ENCODE measurements around a stretch of chr15.

GRCh38 chr15:36915242-36915417, 185.2 kb downstream of the MEIS2 start:
- PRO-cap, 2 experiments: no peak in any of the 2 experiments

DNA sequence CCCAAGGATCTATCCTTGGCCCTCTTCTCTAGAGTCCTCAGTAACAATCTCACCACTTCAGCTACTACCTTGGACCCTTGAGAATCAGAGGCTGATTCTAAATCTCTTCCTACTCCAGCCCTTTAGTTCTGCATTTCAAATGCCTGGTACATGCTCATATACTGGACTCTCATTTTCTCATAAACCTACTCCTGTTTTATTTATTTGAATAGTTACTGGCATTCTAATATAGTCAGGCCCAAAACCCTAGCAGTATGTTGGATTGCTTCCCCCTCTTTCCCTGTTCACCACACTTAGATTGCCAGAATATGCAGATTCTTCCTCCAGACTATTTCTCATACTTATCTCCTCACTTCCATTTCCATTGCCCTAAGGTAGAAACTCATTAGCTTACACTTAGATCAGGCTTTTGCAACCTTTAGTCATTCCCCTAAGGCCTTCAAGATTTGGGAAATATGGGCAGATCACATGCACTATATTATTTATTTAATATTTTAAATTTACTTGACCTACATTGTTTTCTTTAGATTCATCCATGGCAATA, 99.0 kb downstream of the MEIS2 start:
- PRO-cap, 2 experiments: no peak in any of the 2 experiments

DNA sequence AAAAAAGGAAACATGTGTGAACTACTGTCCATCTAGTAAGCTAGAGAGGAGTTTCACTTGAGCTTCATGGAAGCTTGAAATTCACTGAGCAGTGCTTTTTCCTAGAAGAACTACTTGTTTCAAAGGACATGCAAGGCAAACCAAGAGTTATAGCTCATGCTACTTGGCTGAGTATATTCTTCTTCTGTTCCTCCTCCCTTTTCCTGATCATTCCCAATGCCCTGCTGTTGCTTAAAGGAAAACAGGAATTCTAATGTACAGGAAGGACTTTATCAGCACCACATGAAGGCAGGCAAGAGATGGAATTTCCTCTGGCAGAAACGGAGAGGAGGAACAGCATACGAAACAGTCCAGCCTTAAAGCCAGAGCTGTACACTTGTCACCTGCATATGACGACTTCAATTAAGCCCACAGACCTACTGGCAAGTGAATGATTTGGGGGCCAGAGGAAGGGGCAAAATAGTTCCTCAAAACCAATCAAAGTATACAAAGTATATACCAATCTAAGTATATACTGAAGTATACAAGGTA, 15.7 kb downstream of the MEIS2 start:
- PRO-cap, 2 experiments: no peak in any of the 2 experiments

DNA sequence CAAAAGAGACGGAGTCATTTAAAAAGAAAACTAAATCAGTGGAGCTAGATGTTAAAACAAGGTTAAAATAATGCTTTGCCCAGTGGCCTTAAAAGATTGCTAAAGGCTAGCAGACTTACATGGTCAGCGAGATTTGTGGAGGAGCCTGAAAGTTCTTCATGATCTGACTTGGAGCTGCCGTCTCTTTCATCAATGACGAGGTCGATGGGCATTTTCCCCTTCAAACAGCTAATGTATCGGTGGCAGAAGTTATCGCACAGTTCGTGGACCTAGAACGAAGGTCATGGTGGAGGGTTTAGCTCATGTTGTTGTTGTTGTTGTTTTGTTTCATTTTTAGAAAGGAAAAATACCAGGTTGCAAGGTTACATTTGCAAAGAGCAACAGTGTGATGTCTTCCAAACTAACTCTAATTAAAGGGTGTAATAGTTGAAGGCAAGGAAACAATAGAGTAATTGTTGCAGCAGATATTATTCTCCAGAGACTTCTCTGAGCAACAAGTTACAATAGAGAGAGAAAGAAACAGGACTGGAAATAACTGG, 6.8 kb downstream of the MEIS2 start:
- PRO-cap, 2 experiments: no peak in any of the 2 experiments

DNA sequence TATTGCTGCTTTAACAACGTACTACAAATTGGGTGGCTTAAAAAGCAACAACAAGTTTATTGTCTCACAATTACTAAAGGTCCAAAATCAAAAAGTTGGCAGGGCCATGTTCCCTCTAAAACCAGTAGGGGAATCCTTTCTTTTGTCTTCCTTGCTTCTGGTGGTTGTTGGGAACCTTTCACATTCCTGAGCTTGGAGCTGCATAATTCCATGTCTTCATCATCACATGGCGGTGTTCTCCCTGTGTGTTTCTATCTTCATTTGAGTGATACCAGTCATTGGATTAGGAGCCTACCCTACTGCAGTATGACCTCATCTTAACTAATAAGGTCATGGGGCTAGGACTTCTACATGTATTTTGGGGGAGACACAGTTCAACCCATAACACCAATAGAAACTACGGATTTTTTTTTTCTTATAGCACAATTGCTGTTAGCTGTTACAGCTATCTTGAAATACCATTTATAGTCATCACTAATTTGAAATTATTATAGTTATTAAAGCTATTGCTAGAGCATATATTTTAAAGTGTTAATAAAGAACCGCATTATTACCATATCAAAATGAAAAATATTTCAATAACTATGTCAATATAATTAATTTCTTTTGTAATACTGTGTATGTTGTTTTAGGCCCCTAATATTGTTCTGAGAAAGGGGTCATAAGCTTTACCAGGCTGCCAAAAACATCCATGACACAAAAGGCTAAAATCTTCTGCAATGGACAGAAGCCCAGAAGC, 7.6 kb downstream of the SPRED1 start:
- PRO-cap, 2 experiments: no peak in any of the 2 experiments

DNA sequence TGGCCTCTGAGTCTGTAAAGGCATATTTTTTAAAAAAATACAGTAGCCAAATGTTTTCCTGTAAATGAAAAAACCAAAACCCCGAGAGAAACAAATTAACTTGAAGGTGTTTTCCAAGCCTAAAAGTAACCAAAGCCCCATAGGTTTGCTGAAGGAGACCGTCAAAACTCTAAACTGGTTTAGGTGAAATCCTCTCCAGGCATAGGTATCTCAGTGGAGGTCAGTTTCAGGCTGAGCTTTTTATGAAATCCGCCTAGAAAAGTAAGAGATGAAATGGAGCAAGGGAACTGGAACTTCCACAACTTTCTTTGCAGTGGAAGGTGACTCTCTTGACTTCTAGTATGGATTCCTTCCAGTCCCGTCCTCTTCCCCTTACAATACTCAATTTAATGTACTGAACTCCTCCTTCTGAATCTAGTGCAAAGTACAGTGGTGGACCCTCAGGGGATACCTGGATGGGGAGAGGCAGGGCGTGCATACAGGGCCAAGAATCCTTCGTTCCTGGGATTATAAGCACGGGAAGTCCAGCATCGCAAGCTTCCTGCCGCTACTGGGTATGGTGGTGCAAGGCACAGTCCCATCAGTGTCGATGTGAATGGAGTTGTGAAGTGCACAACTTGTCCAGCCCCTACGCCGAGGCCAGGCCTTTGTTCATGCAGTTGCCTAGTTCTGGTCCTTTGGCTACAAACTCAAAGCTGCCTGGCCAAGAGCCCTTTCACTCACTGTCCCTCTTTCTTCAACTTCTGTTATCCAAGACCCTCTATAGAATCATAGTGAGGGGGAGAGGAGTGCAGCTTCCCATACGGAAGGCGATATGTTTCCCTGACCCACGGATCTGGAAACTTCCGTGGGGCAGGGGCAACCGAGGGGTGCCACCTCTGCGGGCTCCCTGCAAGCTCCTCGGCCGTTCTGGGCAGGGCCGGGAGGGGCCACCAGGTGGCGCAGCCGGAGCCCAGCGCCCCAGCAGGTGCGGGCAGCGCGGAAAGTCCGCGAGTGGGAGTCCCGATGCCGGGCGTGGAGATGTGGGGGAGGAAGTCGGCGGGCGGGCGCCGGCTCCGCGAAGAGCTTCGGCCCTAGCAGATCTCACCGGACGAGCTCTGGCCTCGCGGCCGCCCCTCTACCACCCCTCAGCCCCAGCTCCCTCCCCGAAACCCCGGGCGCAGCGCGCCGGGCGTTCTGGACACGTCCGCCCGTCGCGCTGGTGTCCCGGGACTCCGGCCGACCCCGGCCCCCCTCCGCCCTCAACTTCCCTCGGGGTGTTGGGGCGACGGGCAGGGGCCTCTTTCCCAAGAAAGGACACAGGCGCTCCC, 900 bp downstream of the RASGRP1 start:
- PRO-cap, 2 experiments: peak in 1 of 2 experiments; most common plus-strand start position 983 of the sequence (in 1); most common minus-strand start position 911 of the sequence (in 1)

- PRO-cap, 2 experiments: no peak in any of the 2 experiments
These were observed 87.2 kb upstream of the RASGRP1 start for GRCh38 chr15:38651737-38652232.

DNA sequence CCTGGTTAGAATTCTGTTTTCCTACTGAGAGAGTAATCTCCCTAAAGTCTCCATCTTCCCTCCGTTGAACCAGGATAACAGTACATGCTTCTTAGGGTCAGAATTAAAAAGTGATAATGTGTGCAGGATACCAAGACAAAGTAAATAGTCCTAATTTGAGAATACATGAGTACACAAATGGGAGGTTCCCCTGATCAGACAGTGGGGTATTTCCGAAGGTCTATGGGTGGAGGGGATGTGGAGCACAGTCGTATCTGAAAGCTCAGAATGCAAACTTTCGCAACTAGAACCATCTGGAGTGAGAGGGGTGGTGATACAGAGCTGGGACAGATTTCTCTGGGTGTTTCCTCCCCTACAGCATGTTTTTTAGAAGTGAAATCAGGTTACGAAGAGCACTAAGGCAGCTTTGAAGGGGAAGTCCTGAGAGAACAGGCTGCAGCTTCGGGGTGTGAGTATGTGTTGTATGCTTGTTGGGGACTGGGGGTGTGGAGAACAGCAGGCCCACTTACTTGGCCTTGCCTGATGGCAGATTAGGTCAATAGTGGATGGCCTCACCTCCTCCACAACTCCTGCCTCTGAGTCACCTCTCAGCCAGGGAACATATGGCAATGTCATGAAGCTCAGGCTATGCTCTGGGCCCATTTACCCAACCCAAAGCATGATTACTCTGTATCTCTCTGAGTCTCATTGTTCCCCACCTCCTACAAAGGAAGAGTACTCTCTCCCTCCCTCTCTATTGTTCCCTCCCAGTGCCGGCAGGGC, 107.1 kb upstream of the RASGRP1 start:
- PRO-cap, 2 experiments: no peak in any of the 2 experiments

DNA sequence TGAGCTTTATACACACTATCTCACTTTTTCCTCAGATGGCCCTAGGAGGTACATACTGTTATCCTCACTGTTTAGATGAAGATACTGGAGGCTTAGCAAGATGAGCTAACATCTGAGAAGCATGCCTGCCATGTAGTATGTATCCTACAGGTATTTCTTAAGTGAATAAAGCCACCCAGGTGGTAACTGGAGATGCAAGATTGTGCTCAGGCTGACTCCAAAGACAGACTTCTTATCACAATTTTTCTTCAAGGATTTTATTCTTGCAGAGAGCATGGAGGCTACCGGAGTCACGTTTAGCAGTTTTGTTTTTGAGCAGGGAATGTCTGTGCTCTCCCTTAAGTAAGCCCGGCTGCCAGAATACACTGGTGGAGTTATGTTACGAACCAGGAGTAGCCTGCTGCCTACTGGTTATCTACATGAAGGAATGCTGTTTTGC, 300.0 kb upstream of the RASGRP1 start:
- PRO-cap, 2 experiments: no peak in any of the 2 experiments

DNA sequence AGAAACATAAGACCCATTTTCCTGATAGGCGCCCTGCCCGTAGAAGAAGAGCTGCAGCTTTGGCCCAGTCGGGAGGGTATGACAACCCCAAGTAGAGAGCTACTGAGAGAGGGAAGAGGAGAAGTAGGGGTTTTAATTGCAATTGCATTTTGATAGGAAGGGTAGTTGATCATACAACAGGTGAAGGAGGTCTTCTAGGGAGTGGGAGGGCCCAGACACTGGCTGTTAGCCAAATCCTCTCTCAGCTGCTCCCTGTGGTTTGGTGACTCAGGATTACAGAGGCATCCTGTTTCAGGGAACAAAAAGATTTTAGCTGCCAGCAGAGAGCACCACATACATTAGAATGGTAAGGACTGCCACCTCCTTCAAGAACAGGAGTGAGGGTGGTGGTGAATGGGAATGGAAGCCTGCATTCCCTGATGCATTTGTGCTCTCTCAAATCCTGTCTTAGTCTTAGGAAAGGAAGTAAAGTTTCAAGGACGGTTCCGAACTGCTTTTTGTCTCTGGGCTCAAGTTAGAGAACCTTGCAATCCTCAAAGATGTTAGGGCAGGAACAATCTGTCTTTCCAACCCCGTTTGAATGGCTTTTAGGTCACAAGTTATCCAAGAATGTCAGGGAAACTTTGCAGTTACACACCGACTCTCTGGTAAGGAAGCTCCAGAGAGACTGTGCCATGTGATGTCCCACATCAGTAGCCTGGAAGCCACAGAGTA, 408.8 kb upstream of the THBS1 start:
- PRO-cap, 2 experiments: no peak in any of the 2 experiments

DNA sequence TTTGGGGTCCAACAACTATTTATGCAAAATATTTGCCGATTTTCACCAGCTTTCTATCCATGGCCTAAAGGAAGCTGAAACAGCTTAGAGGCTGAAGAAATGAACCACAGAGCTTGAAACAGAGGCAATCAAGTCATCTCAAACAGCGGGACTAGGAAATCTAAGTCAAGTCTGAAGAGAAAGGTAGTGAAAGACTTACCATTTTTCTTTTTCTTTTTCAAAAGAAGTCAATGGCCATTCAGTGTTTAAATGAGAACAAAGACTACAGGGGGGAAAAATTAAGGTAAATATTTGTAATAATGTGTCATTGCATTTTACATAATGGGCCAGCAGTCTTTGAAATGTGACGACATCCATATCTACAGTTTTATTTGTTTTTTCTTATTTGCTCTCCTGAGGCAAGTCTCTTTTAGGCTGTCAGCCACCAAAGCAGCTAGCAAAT, 307.2 kb upstream of the THBS1 start:
- PRO-cap, 2 experiments: no peak in any of the 2 experiments

- PRO-cap, 2 experiments: no peak in any of the 2 experiments
These were observed 199.3 kb upstream of the THBS1 start for GRCh38 chr15:39381681-39381880.

DNA sequence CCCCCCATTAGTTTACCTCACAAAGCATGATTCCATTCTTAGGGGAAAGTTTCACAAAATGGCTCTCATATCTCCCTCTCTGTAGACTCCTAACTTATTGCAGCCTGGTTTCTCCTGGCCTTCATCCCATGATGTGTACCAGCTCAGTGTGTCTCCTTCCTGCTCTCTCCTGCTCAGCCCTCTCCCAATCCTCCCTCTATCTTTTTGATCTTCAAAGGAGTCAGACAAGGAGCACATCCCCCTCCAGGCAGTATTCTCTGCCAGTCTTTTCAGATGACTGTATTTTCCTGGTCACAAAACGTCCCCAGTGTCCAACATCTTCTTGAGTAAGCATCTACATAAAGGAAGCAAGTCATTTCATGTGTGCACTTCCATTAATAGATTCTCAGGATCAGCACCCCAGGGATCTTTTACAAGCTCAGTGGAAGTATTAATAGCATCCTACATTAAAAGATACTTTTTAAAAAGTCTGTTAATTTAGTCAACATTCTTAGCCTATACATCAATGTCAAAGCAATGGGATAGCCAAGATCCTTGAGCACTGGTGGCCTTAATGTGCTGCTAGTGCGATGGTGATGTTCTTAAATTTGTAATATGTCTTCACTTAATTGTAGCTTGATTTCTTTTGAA, 148.8 kb upstream of the THBS1 start:
- PRO-cap, 2 experiments: no peak in any of the 2 experiments

DNA sequence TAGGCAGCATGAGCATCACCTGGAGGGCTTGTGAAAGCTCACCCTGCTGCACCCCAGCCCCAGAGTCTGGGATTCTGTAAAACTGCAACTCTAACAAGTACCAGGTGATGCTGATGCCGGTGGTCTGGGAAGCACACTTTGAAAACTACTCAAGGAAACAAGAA, 1.9 kb downstream of the THBS1 start:
- PRO-cap, 2 experiments: no peak in any of the 2 experiments

DNA sequence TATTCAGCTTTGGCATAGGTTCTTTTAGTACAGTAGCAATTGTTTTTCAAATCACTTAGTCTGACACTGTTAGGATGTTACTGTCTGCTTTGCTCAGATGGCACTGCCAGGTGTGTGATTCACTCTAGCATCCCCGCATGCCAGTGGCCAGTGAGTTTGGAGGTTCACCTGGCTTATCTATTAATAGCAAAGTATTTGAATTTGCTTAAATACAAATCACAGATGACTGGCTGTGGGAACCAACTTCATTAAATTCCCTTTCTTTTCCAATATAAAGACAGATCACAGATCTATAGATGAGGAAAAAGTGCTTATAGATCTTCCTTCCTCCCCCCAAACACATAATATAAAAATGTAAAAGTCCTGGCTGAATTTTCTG, 3.9 kb downstream of the THBS1 start:
- PRO-cap, 2 experiments: no peak in any of the 2 experiments

- PRO-cap, 2 experiments: no peak in any of the 2 experiments
These were observed 4.6 kb downstream of the THBS1 start for GRCh38 chr15:39585146-39586199.

GRCh38 chr15:39592978-39593877, 12.3 kb downstream of the THBS1 start:
- PRO-cap, 2 experiments: no peak in any of the 2 experiments

DNA sequence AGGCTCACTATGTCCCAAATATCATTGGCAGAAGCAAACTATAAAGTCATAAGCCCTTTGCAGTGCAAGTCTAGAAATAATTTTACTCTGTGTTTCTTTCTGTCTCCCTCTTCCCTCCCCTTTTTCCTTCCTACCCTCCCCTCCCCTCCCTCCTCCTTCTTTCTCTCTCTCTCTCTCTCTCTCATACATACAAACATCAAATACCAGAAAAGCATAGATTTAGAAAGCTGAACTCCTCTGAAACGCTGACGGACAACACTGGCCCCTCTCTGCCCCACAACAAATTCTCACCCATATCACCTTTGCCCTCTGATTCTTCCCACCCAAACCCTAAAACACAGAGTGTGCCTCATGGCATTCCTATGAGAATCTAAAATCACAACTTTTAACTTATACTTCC, 18.5 kb downstream of the THBS1 start:
- PRO-cap, 2 experiments: no peak in any of the 2 experiments

DNA sequence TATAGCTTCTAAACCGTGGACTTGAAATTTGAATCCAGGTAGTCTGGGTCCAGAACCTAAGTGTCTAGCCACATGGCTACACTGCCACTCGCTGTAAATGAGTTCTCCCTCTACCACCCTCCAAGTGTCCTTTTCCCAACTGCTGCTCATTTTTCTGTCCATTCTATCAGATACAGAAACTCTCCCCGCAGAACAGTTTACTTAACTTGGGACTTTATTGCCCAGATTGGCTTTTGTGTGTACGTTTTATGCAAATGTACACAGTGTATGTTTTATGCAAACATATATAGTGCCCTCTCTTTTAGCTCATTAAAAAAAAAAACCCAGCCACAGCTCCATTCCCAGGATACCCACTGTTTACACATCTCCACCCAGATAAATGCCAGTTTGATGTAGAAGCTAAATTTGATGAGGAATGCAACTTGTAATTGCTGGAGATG, 41.8 kb downstream of the THBS1 start:
- PRO-cap, 2 experiments: no peak in any of the 2 experiments

DNA sequence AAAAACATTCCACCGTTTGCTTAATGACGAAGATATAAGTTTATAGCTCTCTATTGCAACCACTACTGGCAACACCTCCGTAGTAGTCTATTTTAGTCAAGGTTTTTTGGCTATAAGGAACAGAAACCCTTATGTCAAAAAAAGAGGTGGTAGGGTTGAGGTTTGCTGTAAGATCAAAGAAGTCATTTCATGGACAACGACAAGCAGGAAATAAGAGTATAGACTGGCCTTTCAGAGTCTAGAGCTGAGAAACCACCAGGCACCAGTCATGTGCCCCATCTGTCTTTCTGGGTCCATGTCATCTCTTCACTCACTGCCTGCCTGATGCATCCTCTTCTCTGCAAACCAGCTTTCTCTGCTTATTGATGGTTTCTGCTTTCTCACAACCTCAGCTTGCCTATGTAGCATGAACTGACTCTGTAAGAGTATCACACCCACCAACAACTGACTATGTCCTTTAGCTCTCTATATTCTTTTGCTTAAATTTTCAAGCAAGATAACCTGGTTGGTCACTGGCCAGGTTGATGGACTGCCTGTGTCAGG, 42.7 kb downstream of the THBS1 start:
- PRO-cap, 2 experiments: no peak in any of the 2 experiments

All from Metastatic Liver Carcinoma in the Adrenal Gland (tissue), 2 donors.